H7 (cell line): Measurements from ENCODE around the genes ANKRD40 and TOB1.

- RAMPAGE, long total RNA, result no peak
These were observed 16.5 kb upstream of the TMEM92 start for GRCh38 chr17:50257744-50258150.

GRCh38 chr17:50305021-50305555 is 30.8 kb downstream of the TMEM92 start:
- RAMPAGE, long total RNA, result no peak

GRCh38 chr17:50423697-50424384 is 2.2 kb upstream of the ACSF2 start:
- RAMPAGE, long total RNA, result no peak

GRCh38 chr17:50440235-50440890 is 14.3 kb downstream of the ACSF2 start:
- RAMPAGE, long total RNA, result no peak

GRCh38 chr17:50476309-50476947 is 2.2 kb upstream of the RSAD1 start:
- RAMPAGE, long total RNA, result no peak

DNA sequence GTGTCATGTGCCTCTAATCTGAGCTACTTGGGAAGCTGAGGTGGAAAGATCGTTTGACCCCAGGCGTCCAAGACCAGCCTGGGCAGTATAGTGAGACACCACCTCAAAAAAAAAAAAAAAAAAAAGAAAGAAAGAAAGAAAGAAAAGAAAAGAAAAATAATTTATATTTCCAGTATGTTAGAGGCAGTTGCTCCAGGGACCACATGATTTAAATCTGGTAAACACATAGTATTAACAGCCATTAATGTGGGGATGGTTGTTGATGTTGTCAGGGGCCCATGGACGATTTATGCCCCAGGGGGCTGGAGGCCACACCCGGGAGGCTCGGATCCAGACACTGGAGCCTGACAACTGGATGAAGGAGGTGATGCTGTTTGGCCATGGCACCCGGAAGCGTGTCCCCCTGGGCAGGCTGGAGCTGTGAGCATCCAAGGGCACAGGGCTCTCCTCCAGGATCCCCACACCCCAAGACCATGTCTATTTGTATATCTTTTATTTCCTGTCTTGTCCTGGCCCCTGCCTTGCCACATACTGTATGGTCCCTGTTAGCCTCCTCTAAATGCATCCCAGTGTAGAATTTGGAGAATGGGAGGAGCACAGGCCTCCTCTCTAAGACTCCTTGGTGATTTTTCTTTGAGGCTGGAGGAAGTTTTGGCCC is 4.5 kb downstream of the RSAD1 start:
- RAMPAGE, long total RNA, result no peak

GRCh38 chr17:50484360-50485691 is 6.2 kb downstream of the RSAD1 start:
- RAMPAGE, long total RNA, result no peak

DNA sequence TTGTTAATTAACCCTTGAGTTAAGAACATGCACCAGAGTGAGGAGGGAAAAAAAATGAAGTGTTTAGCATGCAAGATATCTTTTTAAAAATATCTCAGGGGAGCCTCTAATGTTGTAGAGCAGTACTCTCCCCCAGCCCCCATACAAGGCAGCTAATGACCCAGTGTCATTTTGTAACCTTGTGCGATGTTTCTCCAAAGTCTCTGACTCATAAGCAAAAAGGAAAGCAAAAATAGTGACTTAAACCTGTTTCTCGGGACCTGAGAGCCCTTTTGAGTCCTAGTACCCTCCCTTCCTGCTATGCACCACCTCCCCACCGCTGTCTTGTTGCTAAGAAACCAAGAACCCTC is 2.8 kb downstream of the MYCBPAP start:
- RAMPAGE, long total RNA, result no peak

DNA sequence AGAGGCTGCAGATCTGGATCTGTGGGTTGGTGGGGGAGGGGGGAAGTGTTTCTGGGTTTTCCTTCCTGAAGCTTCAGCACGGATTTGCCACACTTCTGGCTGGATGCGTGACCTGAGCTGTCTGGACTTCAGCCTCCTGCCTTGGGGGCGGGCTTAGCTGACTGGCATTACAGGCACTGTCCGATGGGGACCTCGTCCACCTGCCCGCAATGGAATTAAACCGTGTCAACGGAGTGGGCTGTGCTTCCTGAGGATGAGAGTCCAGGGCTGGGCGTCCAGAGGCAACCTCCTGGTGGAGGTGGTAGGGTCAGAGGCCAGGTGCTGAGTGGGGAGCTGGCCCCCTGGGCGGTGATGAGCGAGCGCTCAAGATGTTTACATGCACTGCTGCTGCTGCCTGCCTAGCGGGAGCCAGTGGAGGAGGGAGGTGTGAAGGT is 6.7 kb upstream of the ABCC3 start:
- RAMPAGE, long total RNA, result no peak

GRCh38 chr17:50630377-50630915 is 4.2 kb upstream of the ABCC3 start:
- RAMPAGE, long total RNA, result no peak

GRCh38 chr17:50675632-50676226 is 32.0 kb downstream of the ANKRD40 start:
- RAMPAGE, long total RNA, result no peak

- RAMPAGE, long total RNA, result no peak
These were observed 21.2 kb downstream of the ANKRD40 start for GRCh38 chr17:50686218-50687126.

- RAMPAGE, long total RNA, result no peak
These were observed 17.0 kb downstream of the ANKRD40 start for GRCh38 chr17:50690565-50691329.

- RAMPAGE, long total RNA, result no peak
These were observed 15.1 kb downstream of the ANKRD40 start for GRCh38 chr17:50692238-50693471.

DNA sequence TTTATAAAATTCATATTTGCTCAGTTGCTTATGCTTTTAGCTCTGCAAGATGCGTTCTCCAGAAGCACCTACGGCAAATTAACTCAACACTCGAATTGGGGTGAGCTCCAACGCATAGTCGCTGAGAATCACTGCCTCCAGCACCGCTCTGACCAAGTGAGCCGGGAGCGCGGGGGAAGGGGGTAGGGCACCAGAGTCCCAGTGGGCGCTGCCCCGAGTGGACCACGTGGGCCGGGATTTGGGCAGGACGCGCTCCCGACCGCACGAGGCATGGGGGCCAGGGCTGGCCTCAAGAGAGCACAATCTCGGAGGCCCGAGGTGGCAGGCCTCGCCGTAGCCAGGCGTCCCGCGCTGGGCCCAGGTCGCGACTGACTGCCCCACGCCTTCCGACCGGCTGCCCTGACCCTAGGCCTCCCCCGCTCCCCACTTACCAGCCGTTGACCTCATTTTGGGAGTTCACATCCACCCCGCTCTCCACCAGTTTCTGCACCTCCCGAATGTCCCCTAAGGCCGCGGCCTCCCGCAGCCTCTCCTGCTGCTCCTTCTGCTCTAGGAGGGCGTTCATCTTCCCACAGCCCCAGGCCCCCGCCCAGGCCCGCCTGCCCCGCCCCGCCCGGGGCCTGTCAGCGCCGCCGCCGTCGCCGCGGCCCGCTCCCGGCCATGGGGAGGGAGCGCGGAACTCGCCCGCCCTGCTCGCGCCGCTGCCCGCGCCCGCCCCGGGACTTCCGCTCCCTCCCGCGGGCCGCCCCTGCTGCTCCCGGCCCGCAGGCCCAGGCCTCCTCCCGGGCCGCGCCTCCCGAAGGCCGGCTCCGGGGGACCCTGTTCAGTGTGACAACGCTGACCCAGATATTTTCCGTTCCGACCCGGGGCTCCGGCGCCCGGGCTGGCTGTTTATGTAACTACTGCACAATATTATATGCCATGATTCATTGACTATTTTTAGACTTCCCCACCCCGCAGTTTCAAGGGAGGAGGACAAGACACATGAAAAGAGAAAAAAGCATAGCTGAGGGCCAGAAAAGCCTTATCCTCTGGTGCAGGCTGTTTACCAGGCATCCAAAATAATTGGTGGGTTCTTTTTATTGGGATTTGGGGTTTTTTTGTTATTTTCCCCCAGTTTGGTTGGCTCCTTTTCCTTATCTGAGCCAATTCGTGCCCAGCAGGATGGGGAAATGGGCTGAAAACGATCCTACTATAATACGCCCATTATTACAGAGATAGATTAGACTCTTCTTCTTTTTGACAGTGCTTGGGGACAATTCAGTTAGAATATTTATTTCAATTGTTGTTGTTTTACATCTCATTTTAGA is at the start of gene ANKRD40:
ANKRD40 (minus strand) TSS at position 825 of the 1,310 bp plus-strand sequence.
- RAMPAGE, long total RNA, result no peak

- RAMPAGE, long total RNA, result no peak
These were observed 1.0 kb downstream of the LUC7L3 start for GRCh38 chr17:50720399-50720821.

DNA sequence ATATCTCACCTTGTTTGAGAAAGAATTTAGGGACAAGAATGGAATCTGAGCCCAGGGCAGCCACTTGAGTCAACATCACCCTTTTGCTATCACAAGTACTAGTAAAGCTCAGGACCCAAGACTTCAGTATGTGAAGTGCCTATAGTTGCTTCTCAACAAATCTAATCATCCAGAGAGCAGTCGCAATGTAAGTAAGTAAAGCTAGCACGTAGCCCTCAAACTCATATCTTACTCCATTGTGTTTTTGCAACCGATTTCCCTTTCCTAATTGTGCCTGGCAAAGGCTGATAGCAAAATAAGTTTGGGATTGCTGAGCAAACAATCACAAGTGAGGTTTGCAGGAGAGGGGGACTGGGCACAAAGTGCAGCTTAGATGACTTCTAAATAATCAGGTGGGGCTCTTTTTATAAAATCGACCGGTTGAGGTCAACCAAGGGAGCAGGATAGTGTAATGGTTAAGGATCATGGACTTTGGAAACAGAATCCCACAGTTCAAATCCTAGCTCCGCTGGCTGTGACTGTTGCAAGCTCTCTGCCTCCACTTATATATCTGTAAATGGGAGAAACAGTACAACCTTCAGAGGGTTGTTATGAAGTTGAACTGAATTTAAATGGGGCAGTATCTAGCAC is 13.0 kb downstream of the TOB1 start:
- RAMPAGE, long total RNA, result no peak

DNA sequence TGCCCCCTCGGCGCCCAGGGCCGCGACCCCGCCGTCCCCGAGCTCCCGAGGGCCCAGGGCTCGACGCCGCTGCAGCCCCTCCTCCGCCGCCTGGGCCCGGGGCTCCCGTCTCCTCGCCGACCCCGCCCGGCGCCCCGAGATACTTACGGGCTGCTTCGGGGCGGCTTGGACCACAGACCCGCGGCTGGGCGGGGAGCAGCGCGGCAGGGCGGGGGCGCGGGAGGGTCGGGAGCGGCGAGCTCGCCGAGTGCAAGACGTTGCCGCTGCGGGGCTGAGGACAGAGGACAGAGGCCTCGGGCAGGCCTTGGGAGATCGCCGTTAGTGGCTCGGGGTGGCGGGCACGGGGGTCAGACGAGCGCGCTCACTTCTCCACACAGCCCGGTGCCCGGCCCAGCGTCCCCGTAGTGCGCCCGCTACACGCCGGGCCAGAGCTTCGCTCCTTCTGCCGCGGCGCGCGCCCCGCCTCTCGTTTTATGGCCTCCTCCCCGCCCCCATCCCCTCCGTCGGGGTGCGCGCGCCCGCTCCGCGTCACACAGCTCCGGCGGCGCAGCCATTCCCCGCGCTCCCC is at the start of gene TOB1:
TOB1 (minus strand) TSS at position 444 of the 568 bp plus-strand sequence.
- RAMPAGE, long total RNA, result no peak

GRCh38 chr17:50893216-50893959 is 27.2 kb upstream of the TOB1 start:
- RAMPAGE, long total RNA, result no peak

DNA sequence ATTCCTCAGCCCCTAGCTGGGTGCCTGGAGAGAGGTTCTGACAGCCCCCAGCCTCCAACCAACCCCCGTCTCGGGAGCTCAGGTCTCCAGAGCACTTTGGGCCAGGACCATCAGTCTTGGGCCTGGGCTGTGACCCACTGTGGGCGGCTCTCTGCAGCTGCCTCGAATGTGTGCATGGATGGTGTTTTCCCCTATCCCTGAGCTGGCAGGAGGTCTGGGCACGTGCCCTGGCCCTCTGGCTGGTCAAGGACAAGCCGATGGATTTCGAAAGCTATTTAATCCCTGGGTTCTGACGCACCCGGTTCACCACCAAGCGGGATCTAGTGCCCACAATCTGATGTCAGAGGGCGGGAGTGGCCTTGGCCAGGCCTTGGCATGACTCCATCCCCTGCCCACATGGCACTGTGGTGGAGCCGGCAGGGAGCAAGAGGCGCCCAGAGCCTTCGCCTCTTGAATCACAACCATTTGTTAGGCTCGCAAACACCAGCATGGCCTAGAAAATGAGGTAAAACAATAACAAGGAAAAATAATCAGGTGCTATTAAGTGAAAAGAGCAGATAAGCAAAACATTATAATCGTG is 69.2 kb upstream of the TOB1 start:
- RAMPAGE, long total RNA, result no peak